Heart right ventricle (tissue), 2 donors: ENCODE measurements around a stretch of chr11.

DNA sequence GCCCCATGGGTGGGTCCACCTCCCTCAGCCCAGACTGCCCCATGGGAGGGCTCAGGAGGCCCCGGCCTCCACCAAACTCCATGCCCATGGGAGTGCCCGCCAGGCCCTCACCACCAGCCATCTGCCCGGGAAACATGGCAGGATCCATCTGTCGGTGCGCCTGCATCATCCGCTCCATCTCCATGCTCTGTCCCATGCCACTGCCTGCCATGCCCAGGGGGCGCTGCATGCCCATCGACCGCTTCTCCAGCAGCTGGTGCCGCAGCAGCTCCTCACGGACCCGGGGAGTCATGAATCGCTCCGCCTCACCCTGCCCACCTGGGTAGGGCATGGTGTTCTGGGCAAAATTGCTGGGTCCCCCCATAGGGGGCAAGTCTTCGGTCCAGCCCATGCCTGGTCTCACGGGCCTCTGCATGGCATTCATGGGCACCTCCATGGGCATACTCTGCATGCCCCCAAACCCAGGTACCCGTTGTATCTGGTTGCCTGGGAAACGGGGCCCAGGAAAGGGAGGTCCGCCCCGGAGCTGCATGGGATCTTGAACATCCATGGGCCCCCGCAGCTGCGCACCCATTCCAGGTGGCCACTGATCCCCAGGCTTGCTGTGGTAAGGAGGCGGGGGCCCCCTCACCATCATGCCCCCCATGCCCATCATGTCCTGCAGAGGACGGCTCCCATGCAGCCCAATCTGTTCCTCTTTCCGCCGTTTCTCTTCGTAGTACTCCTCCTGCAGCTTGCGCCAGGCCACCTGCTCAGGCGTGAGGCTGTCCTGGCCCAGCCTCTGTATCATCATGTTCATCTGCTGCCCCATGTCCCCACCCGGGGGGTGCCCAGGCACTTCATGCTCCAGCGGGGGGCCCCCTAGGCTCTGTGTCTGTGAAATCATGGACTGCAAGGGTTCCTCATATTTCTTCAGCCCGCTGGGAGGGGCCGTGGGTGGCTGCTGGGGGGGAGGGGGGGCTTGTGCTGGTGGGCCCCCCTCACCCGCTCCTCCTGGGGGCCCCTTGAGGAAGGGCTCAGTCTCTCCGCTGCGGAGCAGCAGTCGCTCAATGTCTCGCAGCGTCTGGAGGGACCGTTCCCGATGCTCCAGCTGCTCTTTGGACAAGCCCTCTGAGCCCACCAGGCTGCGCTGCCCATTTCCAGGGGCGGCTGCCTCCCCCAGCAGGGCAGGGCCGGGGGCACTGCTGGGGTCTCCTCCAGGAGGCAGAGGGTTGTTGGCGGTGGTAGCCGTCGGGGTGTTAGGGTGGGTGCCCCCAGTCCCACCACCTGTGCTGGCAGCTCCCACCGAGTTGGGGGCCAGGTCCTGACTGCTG lies 18.2 kb downstream of the CXCR5 start:
- PRO-cap, 2 experiments, result no peak in any of the 2 experiments

DNA sequence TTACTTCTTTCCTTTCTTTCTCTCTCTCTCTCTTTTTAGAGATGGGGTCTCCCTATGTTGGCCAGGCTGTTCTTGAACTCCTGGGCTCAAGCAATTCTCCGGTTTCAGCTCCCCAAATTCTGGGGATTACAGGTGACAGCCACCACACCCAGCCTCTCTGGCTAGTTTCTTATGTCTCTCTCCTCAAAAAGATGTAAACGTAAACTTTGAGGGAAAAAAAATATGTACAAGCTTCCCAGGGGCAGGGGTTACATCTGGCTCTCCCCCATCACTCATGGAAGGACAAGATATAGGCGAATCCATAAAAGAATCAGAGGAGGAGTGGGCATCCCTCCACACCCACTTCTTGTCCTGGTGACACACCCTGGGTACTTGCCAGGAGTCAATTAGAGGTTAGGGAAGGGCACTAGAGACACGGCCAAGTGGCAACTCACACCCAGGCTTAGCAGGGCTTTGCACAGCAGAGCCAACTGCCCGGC lies 19.0 kb downstream of the BCL9L start:
- PRO-cap, 2 experiments, result no peak in any of the 2 experiments

DNA sequence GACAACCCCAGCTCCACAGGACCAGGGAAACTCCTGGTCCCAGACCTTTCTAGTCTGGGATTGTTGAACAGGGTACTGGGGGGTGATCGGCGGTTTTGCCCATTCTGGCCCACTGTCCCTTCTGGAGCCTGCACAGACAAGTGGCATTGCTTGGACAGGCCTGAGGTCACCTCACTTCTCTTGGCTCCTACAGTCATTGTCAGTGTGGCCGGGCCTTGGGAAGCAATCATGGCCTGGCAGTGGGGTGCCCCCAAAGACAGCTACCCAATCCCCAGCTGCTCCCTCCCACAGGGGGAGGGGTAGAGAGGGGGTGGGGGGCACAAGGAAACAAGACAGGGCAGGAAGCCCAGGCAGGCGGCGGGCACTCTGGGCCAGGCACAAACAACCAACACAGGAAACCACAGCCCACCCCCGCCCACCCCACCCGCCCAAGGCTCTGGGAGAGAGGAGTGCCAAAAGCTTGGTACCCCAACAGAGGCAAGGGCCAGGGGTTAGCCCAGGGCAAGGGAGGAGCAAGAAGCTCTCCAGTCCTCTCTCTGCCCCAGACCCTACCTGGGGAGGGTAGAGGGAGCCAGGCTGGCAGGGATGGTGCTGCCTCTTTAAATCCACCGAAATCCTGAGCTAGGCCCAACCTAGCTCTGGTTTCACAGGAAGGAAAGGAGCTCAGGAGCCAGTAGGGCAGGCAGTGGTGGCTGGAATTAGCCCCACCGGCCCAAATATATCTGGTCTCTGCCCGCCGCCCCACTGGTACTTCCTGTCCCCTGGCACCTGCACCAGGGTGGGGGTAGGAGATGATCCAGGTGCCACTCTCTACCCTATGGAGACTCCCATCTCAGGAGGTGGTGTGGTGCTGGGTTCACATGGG lies 12.2 kb downstream of the BCL9L start:
- PRO-cap, 2 experiments, result no peak in any of the 2 experiments

DNA sequence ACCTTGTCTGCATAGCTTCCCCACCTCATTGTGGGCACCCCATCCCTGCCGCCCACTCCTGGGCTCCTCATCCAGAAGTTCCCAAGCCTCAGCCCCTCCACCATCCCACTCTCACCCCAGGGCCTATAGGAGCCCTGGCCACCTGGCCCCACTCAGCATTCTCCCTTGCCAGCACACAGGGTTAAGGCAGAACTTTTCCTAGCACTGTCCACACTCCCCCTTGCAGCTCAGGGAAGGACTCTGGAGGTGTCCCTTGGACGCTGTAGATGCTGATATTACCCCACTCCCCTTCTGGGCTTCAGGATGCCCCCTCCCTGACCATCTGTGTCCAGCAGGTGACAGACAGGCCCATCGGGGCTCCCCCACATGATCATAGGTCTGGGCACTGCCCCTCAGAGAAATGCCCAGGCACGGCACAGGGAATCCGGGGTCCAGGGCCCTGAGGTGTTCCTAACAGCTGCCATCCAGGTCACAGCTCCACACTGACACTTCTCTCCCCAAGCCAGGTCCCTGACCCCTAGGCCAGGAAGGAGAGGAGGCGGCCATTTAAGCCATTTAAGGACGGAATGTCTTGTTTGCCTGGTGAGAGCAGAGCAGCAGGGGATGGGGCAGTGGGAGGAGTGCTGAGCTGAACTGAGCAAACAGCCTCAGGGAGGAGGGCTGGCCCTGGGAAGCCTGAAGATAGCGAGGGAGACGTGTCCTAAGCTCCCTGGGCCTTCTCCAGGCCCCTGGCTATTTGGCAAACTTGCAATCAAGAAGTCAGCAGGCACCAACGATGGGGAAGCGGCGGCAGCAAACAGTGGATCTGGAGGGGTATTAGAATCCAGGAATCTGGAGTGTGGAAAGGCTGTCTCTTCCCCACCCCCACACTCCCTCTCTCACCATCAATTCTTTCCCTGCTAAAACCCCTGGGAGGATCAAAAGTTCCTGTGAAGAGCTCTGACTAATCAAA lies 9.1 kb downstream of the BCL9L start:
- PRO-cap, 2 experiments, result peak in 1 of 2 experiments; most common plus-strand start position 762 of the sequence (in 1); most common minus-strand start position 635 of the sequence (in 1)

DNA sequence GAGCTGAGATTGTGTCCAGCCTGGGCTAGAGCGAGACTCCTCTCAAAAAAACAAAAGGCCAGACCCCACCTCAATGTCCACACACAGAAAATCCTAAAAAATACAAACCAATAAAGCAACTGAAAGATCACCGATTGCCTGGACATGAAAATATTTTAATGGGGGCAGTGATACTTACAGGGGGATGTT lies 3.7 kb downstream of the RPS25 start:
- PRO-cap, 2 experiments, result no peak in any of the 2 experiments

DNA sequence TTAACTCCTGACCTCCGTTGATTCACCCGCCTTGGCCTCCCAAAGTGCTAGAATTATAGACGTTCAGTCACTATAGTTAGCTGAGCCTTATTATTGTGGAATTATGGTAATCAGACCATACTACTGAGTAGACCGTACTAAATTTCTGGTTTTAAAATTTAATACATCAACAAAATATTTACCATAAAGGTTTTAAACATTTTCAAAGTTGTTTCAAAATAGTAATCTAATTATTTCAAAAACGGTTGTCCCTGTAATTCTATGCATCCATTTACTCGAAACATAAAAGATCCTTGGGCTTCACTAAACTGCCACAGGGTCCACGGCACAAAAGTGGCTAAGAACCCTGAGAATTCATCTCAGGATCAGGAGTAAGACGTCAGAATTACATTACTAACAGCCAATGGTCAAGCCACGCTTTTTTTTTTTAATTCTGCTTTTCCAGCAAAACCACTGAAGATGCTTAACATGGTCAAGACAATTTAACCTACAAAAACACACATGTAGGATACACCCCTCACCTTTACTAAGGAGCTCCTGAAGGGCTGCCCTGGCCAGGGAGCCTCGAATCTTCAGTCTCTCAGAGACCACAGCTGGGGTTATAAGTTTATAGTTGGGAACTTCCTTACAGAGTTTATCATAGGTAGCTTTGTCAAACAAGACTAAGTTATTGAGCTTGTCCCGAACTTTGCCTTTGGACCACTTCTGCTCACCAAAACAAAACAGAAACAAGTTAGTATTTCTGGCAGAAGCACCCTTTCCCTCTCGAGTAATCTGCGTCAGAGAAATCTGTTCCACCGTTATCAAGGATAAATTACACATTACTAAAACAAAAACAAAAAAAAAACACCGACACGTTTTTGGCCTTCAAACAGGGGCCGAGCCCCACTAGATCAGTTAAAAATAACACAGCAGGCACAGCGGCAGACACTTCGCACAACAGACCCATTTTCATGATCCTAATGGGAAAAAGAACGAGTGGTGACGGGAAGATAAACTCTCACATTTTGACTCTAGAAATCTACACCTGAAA lies 986 bp downstream of the RPS25 start:
- PRO-cap, 2 experiments, result no peak in any of the 2 experiments

DNA sequence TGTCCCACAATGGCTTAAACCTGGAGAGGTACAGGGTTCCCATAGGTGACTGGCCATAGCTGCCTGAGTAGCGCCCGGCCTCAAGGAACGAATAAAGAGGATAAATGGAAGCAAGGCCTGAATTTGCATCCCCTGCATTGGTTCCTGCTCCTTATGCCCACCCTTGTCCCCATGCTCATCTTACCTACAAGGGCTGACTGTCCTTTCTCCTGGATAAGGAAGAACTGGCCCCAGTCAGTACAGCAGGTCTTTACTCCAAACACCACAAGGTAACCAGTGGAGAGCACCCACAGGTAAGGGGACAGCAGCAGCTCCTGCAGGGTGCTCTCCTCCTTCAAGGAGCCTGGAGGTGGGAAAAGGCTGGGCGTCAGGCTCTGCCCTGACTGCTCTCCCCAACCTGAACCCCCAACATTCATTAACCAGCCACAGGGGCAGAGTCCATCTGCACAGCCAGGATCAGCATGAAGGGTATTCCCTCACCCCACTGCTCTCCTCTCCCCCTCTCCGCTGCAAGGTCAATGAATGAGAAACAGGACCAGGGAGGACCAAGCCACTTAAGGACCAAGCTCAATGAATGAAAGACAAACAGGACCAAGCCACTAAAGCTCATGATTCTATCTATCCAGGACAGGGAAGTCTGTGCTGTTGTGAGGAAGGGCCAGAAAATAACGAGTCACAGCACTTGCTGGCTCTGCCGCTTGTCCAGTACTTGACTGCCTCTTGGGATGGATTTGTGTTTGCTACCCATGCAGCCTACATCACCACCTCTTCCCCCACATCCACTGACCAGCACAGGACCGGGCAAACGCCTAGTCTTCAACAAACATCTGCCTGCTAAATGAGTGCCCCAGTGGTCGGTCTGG lies 8.4 kb downstream of the TRAPPC4 start:
- PRO-cap, 2 experiments, result no peak in any of the 2 experiments

- PRO-cap, 2 experiments, result no peak in any of the 2 experiments
Measured at GRCh38 chr11:119055805-119056276, 1.2 kb downstream of the HYOU1 start.

DNA sequence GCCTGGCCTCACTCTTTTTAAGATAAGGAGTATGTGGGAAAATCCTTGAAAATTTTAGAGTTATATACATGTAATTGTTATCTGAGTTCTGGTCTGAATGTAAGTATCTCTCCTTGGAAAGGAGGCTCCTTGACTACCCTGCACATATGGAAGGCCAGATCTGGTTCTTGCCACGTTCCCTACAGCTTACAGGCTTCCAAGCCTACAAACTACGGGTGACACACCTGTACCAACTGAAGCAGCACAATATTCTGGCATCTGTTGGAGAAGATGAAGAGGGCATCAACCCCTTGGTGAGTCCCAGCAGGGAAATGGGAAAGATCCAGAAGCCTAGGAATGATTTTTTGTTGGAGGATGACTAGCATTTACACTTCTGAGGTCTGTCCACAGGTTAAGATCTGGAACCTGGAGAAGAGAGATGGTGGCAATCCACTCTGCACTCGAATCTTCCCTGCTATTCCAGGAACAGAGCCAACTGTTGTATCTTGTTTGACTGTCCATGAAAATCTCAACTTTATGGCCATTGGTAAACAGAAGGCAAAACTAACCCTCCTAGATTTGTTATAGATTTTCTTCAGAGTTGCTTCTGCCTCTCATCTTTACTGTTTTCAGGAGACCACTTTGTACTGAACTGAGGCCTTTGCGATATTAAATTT lies 1.6 kb downstream of the VPS11 start:
- PRO-cap, 2 experiments, result no peak in any of the 2 experiments

GRCh38 chr11:119096356-119097366 lies 1.4 kb upstream of the H2AX start:
- PRO-cap, 2 experiments, result no peak in any of the 2 experiments

GRCh38 chr11:119103131-119103440 lies 1.4 kb upstream of the DPAGT1 start:
- PRO-cap, 2 experiments, result no peak in any of the 2 experiments

- PRO-cap, 2 experiments, result no peak in any of the 2 experiments
Measured at GRCh38 chr11:119110634-119111451, 3.7 kb downstream of the C2CD2L start.

DNA sequence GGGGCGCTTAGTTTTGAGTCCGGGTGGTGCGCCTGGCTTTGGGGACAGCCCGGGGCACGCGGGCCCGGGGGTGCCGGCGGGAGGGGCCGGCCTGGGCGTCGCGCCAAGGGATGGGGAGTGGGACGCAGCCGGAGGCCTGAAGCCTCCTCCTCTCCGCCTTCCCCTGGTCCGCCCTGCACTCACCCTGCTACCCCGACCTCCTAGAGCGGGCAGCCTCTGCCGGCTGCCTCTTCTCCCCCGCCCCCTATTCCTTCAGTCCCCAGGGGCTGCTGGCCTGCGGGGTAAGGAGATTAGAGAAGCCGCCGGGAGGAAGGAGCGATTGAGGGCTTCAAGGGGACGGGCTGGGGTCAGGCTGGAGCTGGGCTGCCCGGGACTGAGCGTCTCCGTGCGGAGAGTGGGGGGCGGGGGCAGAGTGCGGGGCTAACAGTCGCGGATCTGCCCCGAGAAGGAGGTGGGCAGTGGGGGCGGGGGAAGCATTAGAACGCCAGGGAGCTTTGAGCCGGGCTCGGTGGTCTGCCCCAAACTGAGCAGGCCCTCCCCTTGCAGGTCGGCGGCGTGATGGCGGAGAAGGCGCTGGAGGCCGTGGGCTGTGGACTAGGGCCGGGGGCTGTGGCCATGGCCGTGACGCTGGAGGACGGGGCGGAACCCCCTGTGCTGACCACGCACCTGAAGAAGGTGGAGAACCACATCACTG lies 703 bp downstream of the ABCG4 start:
- PRO-cap, 2 experiments, result no peak in any of the 2 experiments

GRCh38 chr11:119319435-119319960 lies 2.6 kb upstream of the MCAM start:
- PRO-cap, 2 experiments, result peak in 2 of 2 experiments; most common plus-strand start chr11:119319838 (in 1); most common minus-strand start chr11:119319742 (in 2)

DNA sequence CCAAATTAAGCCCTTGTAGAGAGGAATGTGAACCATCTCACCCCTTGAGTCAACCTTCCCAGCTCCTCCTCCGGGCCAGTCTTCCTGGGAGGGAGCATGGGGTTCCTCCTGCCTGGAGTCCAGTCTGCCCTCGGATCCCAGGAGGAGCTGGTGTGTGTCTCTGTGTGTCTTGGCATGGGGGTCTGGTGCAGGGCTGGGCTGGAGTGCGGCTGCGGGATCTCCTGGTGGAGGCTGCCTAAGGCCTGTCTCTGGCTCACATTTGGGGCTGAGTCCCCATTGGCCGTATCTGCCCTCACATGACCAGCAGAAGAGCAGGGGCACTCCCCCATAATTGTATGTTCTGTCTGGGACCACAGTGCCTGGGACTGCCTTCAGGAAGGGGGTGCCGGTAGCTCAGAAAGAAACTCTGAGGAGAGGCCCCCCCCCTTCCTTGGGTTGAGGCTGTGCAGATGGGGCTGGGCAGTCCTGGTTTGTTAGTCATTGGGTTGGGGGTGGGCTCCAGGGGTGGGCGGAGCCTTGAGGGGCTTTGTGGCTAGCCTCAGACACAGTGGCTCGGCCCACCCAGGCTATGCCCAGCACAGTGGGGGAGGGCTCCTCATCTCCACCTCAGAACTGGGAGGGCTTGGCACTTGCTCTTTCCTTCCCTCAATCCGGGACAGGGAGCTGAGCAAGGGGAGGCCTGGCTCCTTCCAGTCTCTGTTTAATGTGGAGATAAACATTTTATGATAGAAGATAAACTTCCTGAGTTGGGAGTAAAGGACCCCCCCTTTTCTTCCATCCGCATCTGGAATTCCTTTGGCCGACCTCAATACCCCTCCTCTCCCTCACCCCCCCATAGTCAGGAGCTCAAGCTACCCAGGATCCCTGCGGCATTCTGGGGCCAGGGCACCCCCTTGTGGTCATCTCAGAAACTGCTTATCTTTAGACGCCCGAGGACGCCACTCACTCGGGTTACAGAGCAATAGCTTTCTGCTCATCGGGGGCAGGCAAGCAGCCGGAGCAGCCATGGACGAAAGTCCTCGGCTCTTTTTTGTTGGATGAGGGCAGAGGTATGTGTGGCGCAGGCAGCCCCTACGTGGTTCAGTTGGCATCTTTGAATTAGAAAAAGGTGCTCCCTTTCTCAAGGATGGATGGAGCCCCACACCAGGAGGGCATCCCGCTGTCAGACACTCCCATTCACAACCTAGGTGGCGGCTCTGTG lies 2.7 kb downstream of the C1QTNF5 start:
- PRO-cap, 2 experiments, result peak in 1 of 2 experiments; most common plus-strand start position 945 of the sequence (in 1)

DNA sequence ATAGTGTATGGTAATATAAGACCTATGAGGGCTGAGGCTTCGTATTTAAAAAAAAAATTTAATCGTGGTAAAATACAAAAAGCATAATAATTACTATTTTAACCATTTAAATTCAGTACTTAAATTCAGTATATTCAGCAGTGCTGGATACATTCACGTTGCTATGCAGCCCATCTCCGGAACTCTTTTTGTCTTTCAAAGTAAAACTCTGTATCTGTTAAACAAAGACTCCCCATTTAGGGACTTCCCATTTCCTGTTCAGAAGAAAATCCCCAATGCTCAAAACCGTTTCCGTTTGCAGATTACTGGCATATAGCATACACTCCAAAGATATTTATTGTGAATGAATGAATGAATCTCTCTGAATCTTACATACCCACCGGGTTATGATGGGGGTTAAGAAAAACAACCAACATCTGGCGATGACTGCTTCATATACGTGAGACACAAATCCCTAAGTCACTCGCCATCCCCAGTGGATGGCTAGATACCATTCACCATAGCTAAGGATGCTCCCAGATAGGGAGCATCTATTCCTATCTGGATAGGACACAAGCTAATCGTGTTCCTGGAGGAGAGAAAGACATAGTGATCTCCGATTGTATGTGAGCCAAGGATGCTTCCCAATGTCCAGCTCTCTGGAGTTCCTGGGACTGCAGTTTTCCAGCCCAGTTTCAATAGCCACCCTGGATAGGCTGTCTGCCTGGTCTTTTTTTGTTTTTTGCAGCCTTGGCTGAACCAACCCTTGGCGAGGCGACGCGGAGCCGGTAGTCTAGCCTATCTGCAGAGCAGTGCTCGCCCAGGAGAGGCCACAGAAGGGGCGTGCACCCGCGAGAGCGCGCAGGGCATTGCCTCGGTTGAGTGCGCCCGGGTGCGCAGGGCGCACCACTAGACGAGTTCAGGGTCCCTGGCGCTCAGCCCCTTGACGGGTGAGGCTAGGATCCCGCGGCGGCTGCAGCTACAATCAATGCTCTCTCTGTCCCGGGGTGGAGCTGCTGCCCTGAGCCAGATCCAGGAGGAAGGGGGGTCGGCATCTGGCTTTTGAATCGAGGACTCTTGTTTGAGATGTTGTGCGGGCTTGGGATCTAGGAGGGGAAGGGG lies 1.4 kb downstream of the THY1 start:
- PRO-cap, 2 experiments, result peak in 1 of 2 experiments; most common plus-strand start position 870 of the sequence (in 1)

GRCh38 chr11:119590610-119591704 lies 138.0 kb downstream of the NECTIN1 start:
- PRO-cap, 2 experiments, result no peak in any of the 2 experiments

DNA sequence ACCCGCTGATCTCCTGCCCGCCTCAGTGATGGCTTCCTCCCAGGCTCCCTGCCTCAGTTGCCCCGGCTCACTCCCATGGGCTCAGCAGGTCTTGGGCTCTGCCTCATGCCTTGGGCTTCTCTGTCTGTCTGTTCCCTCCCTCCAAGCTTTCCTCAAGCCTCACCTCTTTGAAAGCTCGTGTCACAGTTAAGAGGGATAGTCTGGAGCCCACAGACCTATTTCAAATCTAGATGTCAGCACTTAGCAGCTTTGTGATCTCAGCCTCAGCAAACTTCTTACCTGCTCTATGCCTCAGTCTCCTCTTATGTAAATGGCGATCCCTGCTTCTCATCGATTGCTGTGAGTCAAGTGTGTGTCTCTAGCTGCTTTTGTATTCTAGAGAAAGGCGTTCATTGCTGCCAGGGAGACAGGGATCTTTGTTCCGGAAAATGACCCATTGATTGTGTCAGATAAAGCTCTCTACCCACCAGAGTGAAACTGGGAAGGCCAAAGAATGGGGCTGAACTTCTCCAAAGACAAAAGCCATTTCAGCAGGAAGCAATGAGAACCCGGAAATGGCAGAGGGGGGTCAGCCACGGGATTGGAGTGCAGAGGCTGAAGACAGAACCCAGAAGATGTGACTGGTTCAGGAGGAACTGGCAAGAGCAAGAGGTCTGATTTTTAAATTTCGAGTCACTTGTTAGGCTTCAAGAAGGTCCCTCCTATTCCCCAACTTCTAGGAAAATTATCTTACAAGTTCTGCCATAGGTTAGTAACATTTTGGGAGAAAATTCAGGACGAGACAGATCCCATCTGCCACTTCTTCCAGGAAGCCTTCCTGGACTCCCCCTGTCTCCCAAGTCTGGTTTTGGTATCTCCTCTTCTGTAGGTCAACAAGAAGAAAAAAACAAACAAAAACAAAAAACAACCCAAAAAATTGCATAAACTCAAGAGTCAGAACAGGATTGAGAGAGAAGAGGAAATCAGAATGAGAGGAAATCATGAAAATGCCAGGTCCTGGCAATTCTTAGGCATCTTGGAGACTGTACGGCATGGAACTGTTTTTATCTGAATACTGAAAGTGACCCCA lies 110.8 kb downstream of the NECTIN1 start:
- PRO-cap, 2 experiments, result no peak in any of the 2 experiments

GRCh38 chr11:119780272-119780535 lies 51.2 kb upstream of the NECTIN1 start:
- PRO-cap, 2 experiments, result peak in 1 of 2 experiments; most common plus-strand start chr11:119780468 (in 1); most common minus-strand start chr11:119780395 (in 1)

DNA sequence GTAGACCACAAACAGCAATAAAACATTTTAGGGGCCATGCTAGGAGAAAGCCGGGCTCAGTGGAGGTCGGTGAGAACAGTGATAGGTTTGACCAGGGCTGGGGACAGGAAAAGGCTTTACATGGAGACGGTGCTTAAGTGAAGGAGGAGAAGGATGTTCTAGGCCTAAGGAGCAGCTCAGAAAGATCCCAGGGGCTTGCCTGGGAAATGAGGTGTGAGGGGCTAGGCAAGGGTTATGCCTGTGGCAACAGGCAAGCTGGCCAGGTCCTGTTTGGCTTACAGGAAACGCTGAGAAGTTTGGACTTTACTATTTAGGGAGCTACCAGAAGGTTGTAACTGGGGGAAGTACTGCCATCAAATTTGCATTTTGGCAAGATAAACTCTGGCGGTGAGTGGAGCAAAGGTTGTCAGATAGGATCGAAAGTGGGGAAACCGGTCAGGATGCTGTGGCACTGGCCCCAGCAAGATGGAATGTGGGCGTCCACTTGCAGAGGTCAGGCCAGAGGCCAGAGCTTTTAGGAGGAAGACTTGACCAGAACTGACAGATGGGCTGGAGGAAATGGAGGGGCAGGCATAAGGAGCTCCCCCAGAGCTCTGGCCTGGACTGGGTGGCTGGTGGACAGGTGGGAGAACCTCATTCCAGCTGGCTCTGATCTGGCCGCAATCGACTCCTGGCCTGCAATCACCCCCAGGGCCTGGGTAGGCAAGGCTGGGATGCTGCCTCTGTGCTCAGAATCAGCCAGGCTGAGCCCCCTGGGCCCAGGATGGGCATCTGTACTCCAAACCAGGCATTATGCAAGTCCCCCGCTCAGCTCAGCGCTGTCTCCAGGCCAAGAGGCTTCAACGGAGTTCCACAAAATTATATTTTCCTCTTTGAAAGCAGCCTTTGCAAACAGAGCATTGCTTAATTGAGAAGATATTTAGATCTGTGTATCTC lies 178.2 kb upstream of the NECTIN1 start:
- PRO-cap, 2 experiments, result no peak in any of the 2 experiments